Metastatic Breast Carcinoma in the Ovary (tissue), 3 donors: ENCODE results near the genes VOPP1 and CCT6A.

DNA sequence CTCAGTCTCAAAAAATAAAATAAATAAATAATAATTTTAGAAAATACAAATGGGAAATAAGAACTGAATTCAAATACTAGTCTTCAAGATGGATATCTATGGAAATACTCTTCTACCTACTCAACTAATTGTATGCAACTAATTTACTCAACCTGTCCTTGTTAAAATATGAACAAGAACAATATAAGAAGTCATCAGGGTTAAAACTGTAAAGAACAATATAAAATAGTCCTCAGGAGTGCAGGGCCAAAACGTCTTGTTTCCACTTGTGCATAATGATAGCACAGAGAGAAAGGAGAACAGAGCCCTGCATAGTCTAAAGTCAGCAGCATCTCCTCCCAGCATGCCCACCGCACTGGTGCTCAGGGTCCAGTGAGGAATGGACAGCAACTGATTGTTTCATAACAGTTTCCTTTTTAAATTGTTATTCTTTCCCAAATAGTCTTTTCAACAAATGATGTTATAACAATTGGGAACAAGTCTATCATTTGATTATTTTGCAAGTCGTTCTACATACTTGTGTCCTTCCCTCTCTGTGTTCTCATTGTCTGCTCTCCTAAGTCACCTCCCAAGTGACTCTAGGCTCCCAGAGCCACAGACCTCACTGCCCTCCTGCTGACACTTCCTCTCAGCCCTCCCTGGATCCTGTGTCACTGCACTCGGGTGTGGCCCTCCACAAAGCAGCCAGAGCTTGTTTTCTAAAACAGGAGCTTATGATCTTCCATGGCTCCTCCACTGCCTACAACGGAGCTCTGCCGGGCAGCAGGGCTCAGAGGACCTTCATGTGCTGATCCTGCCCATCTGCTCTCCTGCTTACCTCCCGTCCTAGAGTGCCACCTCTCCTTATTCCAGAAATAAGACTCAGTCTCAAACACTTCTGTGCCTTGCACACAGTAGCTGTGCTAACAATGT, 27.6 kb downstream of the COBL start:
- PRO-cap, 3 experiments = no peak in any of the 3 experiments

GRCh38 chr7:52935773-52936133, 99.7 kb upstream of the POM121L12 start:
- PRO-cap, 3 experiments = no peak in any of the 3 experiments

DNA sequence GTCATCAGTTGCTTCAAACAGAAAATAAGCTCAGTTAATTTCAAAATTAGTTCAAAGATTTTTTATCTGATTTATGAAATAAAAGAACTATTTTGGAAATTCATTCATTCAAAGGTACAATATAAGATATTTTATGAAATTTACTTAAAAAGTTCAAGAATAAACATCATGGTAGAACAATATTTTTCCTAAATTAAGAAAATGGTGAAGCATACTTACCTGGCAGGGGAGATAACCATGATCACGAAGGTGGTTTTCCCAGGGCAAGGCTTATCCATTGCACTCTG, 330.4 kb downstream of the POM121L12 start:
- PRO-cap, 3 experiments = peak in 3 of 3 experiments; most common plus-strand start position 212 of the sequence (in 3)

DNA sequence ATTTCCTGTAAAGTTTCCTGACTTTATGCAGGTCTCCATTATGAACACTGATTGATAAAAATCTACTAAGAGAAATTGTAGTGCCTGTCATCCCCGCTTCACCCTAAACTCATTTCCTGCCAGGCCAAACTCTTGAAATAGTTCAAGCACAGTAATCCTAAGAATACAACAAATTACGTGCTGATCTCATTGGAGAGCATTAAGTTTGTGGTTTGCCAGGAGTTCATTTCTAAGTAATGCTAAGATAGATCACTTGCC, 52.3 kb upstream of the SEC61G start:
- PRO-cap, 3 experiments = no peak in any of the 3 experiments

- PRO-cap, 3 experiments = no peak in any of the 3 experiments
Measured at GRCh38 chr7:55078771-55079525, 60.1 kb downstream of the EGFR start.

DNA sequence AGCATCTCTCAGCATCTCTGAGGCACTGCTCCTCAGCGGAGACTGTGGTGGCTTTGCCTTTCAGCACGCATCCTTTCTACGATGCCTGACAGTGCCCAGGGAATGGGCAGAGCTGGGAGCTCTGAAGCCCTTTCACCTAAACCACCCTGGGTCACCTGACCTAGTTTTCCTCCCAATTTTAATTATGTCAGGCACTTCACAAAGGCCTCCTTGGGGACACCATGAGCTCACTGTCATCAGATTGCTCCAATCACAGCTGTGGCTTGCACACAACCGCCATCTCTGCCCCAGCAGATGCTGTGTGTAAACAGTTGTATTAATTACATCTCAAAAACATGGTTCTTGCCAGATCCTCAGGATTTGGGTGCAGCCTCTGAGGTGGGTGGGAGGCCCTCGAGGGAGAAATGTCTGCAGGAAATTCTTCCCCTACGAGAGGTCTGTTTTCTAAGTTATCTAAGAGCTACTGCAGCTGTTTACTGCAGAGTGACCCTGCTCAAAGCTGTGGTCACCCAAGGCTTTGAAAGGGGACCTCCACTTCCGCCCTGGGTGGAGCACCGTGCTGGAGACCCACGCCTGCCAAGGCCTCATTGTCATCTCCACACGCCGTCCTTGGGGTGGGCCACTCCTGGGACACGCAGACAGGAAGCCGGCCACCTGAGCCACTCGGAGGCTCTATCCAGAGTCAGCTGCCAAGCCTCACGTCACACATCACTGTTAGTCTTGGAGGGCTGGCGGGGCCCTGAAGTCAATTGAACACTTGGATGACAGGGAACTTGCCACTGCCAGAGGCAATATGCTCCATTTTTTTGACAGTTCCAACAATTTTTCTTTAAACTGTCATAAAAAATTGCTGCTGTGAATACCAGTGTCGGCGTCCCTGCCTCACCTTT, 81.5 kb downstream of the EGFR start:
- PRO-cap, 3 experiments = no peak in any of the 3 experiments

GRCh38 chr7:55132812-55133585, 114.2 kb downstream of the EGFR start:
- PRO-cap, 3 experiments = no peak in any of the 3 experiments

DNA sequence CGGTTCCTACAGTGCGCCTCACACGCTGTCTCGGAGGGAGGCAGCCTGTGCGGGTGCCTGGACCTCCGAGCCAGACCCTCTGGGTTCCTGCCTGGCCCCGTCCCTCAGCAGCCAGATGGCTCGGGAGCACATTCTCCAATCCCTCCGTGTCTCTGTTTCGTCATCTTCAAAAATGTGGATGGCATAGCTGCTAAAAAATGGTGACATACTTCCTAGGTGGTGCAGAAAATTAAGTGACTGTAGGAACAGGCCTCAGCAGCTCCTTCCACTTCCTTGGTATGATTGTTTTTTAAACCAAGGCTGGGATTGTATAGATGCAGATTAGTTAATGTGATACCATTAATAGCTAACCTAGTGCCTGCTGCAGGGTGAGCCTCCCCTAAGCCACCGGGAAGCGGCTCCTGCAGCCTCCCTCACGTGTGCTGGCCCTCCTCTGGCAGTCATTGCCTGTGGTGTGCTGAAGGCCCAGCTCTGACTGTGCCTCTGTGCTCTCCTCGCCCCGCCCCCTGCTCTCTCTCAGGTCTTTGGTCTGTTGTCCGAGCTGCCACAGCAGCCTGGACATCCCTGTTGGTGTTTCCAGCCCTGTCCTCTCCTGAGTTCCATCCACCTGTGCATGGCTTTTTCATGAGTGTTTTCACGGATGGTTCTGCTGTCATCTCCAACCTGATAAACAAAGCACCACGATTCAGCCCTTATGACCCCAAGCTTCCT, 126.0 kb downstream of the EGFR start:
- PRO-cap, 3 experiments = no peak in any of the 3 experiments

GRCh38 chr7:55565199-55565597, 7.1 kb downstream of the VOPP1 start:
- PRO-cap, 3 experiments = no peak in any of the 3 experiments

DNA sequence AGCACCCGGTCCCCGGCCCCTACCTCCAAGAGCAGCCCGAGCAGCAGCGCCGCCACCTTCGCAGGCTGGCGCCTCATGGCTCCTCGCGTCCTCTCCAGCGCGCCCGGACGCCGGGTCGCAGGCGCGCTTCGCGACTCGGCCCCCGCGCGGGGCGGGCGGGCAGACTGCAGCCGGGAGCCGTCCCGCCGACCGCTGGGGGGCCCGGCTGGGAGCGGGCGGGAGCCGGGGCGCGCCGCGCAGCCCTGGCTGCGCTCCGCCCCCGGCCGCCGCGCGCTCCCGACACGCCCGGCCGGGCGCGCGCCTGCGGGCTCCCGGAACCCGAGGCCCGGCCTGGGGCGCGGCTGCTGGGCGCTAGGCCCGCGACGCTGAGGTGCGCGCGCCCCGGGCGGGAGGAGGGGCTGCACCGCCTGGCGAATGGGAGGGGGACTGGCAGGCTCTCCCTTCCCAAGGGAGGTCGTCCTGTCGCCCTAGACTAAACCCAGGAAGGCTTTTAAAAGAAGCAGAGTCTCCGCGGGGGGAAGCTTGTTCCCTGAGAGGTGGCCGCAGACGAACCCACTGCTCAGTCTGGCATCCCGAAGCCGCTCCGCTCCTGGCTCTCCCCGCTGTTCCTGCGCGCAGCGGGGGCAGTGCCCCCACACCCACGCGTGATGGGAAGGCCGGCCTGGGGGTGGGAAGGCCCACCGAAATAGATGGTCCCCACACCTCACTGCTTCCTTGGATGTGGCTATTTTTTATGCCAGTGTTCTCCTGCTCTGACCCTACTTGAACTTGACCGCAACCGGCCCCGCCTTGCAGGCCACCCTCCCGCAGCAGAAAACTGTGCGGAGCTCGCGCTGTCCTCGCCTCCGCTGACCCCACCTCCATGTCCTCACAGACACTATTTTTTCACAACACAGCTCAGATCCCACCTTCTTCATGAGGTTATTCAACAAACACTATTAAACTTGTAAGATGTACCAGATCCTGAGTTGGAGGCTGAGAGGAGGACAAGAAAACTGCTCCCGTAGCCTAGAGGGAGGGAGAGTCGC, at the start of gene VOPP1:
VOPP1 (minus strand) TSS at position 255 of the 1,028 bp plus-strand sequence.
- PRO-cap, 3 experiments = peak in 3 of 3 experiments; most common plus-strand start position 354 of the sequence (in 2); most common minus-strand start position 283 of the sequence (in 2)

- PRO-cap, 3 experiments = no peak in any of the 3 experiments
Measured at GRCh38 chr7:55573276-55573576, 924 bp upstream of the VOPP1 start.

DNA sequence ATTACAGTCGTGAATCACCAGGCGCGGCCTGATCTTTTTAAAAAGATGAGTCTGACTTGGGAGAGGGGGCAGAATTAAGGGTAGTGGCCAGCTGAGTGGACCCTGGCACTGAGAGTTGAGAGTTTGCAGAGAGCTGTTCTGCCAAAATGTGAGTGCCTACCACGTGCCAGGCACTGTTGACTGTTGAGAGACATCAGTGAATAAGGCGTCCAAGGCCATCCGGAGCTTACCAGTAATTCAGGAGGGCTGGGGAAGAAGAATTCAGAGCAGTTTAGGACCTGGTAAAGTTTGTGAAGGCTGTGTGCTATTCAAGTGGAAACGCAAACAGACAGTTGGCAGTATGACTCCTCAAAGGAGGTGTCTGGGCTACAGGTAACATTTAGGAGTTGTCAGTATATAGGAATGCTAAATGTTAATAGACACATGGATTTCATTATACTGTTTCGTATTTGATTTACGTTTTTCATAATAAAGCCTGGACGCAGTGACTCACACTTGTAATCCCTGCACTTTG, 1.5 kb downstream of the NIPSNAP2 start:
- PRO-cap, 3 experiments = peak in 2 of 3 experiments; most common plus-strand start position 264 of the sequence (in 1); most common minus-strand start position 117 of the sequence (in 2)

DNA sequence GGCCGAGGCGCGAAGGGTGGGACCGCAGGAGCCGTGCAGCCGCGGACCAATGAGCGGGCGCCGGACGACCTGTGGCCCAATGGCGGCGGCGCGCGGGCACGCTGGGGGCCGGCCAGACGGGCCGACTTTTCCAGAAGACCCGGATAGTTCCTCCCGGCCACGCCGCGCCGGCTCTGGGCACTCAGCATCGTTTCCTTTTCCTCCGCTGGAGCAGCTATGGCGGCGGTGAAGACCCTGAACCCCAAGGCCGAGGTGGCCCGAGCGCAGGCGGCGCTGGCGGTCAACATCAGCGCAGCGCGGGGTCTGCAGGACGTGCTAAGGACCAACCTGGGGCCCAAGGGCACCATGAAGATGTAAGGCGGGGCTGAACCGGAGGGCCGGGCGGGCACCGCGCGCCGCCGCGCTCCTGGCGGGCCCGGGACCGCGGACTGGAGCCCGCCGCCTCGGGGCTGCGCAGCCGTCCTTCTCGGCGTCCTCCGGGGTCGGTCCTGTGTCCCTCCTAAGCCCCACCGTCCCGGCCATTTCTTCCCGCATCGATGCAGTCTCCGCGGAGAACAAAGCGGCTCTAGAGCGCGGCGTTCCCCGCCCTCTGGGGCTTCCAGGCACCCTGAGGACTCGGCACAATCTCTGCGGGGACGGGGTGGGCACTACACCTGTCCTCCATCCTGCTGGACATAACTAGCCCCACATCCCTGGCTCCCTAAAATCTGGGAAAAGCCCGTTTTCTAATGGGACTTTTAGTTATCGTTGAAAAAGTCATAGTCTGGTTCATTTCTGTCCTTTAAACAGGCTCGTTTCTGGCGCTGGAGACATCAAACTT, at the start of gene CCT6A:
CCT6A (plus strand) TSS at position 133 of the 820 bp plus-strand sequence.
- PRO-cap, 3 experiments = peak in 3 of 3 experiments; most common plus-strand start position 156 of the sequence (in 2)

- PRO-cap, 3 experiments = no peak in any of the 3 experiments
Measured at GRCh38 chr7:56079257-56079950, 13.3 kb downstream of the PHKG1 start.

DNA sequence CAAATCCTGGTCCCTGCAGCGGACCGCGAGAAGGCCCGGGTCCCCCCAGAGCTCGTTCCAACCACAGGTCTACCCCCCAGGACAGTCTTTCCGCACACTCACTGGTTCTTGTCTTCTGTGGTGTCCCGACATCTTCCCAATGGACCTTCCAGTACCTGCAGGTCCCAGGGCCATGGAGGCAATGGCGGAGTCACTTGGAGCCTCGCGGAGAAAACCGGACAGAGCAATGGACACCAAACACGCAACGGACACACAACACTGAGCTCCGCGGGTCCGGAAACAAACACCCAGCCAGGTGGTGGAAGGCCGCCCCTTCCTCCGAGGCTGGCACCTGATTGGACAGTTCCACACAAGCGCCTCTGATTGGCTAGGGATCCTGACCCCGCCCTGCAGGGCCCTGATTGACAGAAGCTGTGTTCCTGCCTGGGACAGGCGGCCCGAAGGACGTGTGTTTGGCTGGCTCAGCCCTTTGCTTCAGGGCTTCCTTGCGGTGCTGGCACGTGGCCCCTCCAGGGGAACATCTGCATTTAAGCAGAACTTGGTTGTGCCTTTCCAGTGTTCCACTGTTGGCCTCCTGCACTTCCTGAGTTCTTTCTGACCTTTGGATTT, 332.0 kb upstream of the NUPR2 start:
- PRO-cap, 3 experiments = no peak in any of the 3 experiments

- PRO-cap, 3 experiments = peak in 2 of 3 experiments; most common plus-strand start chr7:64882502 (in 2); most common minus-strand start chr7:64882433 (in 1)
Measured at GRCh38 chr7:64882272-64882799, 20.7 kb upstream of the ZNF273 start.

- PRO-cap, 3 experiments = no peak in any of the 3 experiments
Measured at GRCh38 chr7:64889794-64890443, 13.2 kb upstream of the ZNF273 start.

DNA sequence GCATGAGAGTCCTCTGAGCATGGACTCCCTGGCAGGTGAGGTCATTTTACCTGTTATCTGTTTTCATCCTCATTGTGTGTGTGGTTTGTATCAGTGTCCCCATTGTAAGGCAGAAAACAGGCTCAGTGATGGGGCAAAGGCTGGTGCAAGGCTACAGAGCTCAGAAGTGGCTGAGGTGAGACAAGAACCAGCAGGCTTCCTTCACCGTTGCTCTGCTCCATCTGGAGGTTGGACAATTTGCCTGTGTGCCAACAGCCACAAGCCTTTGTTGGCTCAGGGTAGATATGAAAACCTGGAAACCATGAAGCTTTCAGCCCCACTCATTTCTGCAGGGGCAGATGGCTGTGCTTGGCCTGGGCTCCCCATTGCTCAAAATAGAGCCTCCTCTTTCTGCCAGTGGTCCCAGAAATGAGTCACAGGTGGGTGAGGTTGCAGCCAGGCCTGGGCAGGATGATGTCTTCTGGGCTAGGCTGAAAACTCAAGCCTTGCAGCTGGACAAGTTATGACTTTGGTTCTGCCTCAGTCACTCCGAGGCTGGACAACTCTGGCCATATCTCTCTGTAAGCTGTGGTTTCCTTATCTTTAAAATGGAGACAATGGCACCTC, 12.3 kb upstream of the ZNF273 start:
- PRO-cap, 3 experiments = peak in 1 of 3 experiments; most common minus-strand start position 223 of the sequence (in 1)

GRCh38 chr7:65723383-65723921, 149.4 kb upstream of the VKORC1L1 start:
- PRO-cap, 3 experiments = no peak in any of the 3 experiments

DNA sequence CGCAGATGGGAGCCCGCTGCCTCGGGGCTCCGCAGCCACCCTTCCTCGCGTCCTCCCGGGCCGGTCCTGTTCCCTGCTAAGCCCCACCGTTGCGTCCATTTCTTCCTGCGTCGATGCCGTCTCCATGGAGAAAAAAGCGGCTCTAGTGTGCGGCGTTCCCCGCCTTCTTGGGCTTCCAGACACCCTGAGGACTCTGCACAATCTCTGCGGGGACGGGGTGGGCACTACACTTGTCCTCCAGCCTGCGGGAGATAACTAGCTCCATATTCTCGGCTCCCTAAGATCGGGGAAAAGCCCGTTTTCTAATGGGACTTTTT, 121.6 kb upstream of the VKORC1L1 start:
- PRO-cap, 3 experiments = no peak in any of the 3 experiments